Mesenchymal stem cell of adipose (primary cell): ENCODE measurements around a stretch of chr1.

DNA sequence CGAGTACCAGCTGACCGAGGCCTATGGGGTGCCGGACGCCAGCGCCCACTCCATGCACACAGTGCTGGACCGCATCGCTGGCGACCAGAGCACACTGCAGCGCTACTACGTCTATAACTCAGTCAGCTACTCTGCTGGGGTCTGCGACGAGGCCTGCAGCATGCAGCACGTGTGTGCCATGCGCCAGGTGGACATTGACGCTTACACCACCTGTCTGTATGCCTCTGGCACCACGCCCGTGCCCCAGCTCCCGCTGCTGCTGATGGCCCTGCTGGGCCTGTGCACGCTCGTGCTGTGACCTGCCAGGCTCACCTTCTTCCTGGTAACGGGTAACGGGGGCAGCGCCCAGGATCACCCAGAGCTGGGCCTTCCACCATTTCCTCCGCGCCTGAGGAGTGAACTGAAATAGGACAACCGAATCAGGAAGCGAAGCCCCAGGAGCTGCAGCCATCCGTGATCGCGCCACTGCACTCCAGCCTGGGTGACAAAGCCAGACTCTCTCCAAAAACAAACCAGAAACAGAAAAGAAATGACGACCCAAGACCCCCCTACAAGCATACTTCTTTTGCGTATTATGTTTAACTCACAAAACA, 1.1 kb upstream of the XKR8 start:
- CAGE, long polyA plus RNA, result no peak

GRCh38 chr1:27967014-27968383, 7.7 kb downstream of the XKR8 start:
- CAGE, long polyA plus RNA, result no peak

GRCh38 chr1:28193455-28194333, 17.2 kb upstream of the PTAFR start:
- CAGE, long polyA plus RNA, result no peak

DNA sequence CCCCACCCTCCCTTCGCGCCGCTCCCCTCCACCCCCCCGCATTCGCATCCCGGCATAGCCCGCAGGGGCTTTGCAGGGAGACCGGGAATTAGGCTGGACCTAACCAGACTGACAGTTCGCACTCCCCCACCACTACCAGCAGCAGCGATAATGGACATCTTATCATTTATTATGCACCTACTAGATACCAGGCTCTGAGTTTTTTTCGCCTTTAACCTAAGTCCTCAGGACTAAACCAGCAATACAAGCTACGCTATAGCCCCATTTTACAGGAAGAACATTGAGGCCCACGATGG, 1.3 kb downstream of the SESN2 start:
- CAGE, long polyA plus RNA, result no peak

GRCh38 chr1:28335297-28335873, 6.5 kb downstream of the MED18 start:
- CAGE, long polyA plus RNA, result no peak

DNA sequence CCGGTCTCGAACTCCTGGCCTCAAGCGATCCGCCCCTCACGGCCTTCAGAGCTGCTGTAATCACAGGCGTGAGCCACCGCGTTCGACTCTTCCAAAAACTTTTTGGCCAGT, 363 bp upstream of the RCC1 start:
- CAGE, long polyA plus RNA, result no peak

GRCh38 chr1:28507612-28508366, 1.9 kb downstream of the RCC1 start:
- CAGE, long polyA plus RNA, result no peak

DNA sequence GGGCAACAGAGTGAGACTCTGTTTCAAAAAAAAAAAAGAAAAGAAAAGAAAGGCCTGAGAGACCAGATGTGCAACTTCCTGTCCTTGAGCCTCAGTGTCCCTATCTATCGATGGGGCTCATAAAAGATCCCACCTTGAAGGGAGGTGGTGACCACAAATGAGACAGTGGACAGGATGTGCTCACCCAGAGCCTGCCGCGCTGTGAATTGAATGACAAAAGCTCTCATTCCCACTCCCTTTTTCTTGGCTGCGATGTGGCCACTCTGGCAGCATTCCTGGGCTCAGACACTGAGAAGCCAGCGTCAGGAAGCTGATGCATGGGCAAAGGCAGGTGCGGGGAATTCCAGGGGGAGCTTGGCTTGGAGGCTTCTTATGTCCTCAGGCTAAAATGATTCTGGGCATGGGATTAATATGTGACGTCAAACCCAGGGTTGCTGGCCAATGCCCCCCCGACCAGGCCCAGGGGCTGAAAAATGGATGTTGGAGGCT, 2.5 kb downstream of the RAB42 start:
- CAGE, long polyA plus RNA, result no peak

- CAGE, long polyA plus RNA, result no peak
Observed at GRCh38 chr1:28640947-28641294, 1.9 kb downstream of the TAF12 start.

DNA sequence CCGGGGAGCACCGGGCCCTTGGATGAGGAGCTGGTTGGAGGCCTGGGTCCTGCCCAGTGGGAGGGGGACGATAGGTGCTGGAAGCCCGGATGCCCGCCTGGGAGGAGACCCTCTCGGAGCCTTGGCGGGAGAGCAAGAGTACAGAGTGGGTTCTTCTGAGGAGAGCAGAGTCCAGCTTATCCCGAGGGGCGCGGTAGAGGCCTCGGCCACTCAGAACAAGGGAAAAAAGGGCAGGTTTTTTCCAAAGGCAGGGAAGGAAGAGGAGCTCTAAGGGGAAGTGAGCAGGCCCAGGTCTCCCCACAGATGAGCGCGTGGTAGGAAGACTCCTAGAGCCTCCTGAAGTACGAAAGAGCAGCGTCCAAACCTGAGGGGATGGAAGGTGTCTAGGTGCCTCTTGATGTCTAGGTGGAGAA, 731 bp downstream of the GMEB1 start:
- CAGE, long polyA plus RNA, result no peak

DNA sequence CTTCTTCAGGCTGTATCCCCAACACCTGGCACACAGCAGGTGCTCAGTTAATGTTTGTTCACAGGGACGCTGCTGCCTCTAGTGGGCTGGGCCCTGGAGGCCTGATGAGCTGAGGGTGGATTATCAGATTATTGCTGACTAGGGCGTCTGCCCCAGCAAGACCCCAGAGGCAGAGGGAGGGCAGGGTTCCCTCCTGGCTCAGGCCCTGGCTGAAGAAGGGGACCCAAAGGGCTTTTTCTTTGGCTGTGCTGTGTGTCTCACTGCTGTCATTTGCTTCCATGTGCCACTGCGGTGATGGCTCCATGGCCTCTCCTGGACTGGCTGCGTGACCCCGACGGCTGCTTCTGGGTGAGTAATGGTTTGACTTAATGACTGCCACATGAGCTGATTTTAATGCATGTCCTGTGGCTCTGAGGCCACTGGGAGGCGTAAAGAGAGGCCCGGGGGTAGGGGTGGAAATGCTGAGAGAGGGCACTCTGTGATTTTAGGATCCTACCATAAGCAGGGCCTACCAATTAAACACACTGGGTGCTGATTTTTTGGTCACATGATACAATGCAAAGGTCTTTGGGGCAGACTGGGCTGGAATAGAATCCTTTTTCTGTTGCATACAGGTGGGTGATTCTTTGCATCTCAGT, 20.8 kb upstream of the EPB41 start:
- CAGE, long polyA plus RNA, result no peak

DNA sequence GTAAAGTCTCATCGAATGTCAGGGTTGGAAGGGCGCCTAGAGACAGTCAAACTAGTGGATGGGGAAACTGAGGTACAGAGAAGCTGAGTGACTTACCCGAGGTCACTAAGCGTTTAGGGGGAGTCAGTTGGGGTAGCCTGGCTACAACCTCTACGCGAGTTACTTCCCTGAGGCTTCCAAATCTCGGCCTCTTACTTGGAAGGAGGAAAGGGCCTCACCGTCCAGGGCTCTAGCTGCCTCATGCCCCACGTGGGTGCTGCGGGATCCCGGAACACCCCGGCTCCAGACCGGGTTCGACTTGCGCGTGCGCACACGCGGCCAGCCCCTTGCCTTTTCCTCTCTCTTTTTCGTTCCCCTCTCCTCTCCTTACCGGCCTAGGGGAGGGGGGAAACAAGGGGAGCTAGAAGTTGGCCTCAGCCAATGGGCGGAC, 345 bp upstream of the EPB41 start:
- CAGE, long polyA plus RNA, result no peak

DNA sequence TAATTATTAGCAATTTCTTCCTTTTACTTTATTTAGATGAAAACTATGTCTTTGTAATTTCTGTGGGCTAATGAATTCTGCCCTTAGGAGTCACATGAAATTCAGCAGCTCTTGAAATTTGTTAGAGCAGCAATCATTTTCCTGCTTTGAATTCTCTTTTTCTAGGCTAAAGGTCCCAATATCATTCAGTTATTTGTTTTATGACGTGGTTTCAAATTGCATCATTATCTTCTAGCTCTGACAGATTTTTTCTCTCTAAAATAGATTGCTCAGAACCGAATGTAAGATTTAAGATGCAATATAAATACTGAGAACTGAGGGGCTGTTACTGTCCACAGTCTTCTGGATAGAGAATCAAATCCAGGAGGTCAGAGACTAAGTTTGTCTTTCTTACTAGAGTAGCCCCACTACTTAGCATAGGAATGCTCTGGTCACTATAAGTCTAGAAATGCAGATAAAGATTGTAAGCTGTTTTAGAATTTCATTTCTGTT, 59.6 kb downstream of the EPB41 start:
- CAGE, long polyA plus RNA, result no peak

DNA sequence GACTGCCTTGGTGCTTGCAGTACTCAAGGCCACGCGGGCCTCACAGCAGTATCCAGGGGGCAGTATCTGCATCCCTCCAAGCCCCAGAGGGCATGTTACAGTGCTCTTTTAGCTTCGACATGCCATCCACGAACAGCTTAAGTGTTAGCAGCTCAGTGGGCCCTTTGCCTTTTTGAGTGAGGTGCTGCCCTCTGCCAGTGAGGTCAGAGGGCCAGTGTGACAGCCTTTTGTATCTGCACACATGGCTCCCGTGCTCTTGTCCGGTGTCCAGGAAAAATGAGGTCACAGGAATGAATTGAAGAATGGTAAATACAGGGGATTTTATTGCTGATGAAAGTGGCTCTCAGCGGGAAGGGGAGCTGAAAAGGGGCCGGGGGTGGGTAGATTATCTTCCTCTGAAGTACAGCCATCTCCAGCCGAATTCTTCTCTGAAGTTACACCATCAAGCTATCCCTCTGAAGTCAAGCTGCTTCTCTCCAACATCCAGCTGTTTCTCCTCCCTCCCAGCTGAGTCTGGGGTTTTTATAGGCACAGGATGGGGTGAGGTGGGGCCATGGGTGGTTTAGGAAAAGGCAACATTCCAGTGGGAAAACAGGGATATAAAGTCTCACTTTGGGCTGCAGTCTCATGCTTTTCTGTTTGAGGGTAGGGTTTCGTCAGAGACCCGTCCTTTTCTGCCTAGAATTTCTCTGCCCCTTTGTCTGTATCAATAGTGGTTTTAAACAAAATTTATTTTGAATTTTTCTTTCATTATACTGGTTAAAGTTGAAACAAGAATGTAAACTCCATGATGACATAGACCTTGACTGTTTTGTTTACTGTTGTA, 69.5 kb downstream of the EPB41 start:
- CAGE, long polyA plus RNA, result no peak

GRCh38 chr1:29083217-29083474, 40.6 kb downstream of the TMEM200B start:
- CAGE, long polyA plus RNA, result no peak

GRCh38 chr1:29125104-29125943, 1.6 kb upstream of the TMEM200B start:
- CAGE, long polyA plus RNA, result no peak

DNA sequence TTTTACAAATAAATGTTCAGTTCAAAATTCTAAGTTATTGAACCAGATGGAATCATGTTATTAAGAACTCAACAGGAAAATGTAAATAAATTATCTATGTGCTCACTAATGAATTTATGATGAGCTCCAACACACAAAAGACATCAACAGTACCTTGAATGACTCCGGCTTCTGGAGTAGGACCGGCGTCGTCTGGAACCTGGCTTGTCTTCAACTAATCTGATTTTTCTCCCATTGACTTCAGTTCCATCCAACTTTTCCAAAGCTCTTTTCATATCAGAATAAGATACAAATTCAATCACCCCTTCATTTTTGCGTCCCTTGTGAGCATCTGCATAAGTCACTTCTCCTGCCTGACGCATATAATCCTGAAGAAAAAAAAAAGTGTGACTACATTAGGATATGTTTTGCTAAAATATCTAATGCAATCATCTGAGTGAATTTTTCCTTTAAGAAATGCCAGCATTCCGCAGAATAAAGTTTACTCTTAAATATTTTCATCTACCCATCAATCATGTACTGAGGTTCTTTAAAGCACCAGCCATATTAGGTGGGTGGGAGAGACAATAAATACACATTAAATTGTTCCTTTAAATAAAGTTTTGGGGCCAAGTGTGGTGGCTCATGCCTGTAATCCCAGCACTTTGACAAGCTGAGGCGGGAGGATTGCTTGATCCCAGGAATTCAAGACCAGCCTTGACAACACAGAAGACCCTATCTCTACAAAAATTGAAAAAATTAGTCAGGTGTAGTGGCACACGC, 27.0 kb downstream of the SRSF4 start:
- CAGE, long polyA plus RNA, result no peak

DNA sequence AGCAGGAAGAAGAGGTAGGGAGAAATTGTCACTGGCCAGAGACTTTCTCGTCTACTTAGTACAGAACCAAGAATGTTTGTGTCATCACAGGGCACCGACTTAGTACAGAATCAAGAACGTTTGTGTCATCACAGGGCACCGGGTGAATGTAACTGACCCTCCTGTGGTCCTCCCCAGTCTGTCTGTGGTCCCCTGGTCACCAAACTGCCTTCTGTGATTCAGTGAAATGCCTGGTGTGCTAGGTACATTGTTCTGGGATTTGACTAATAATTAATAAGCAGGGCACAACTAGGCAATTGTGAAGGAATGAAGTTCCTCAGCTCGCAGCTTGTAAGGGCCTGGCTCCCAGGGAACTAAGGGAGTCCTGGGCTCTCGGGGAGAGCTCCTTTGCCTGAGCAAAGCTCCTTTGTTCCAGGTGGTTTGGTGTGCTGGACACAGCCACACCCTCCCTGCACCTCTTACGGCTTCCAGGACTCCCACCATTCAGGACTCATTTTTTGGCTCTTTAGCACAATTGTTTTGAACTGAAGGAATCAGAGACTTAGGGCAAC, 7.2 kb downstream of the MECR start:
- CAGE, long polyA plus RNA, result no peak

GRCh38 chr1:29238767-29239148, 2.4 kb downstream of the PTPRU start:
- CAGE, long polyA plus RNA, result no peak

GRCh38 chr1:29711743-29712302, 475.5 kb downstream of the PTPRU start:
- CAGE, long polyA plus RNA, result no peak